ENCODE measurements around a stretch of chr2.

- RRBS: no CpG with 5 or more reads among the region's 5 CpGs
Observed at GRCh38 chr2:205568297-205568803, 114.0 kb upstream of the NRP2 start.

DNA sequence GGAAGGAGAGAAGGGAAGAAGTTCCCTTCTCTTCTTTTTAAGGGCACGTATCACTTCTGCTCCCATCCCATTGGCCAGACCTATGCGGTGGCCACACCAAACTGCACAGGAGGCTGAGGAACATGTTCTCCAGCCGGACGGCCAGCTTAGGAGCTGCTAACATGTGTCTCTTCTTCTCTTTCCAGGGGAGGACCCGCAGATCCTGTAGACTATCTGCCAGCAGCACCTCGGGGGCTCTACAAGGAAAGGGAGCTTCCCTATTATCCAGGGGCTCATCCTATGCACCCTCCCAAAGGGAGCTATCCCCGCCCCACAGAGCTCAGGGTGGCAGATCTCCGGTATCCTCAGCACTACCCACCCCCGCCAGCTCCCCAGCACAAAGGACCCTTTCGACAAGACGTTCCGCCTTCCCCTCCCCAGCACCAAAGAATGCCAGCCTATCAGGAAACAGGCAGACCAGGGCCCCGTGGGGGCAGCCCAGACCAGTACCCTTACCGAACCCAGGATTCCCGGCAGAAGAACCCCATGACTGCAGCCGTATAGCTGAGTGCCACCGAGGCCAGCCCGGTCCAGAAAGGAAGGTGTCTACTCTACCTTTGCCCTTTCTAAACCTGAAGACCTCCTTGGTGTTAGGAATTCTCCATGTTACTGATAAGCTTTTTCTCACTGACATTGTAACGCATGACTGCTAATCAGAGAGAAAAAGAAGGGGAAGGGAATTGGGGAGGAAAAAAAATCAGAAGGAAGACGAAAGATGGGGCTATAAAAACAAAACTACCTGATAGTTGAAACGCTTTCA, 66.8 kb upstream of the NRP2 start:
- RRBS: 98% methylated on average over 4 of the region's 21 CpGs

DNA sequence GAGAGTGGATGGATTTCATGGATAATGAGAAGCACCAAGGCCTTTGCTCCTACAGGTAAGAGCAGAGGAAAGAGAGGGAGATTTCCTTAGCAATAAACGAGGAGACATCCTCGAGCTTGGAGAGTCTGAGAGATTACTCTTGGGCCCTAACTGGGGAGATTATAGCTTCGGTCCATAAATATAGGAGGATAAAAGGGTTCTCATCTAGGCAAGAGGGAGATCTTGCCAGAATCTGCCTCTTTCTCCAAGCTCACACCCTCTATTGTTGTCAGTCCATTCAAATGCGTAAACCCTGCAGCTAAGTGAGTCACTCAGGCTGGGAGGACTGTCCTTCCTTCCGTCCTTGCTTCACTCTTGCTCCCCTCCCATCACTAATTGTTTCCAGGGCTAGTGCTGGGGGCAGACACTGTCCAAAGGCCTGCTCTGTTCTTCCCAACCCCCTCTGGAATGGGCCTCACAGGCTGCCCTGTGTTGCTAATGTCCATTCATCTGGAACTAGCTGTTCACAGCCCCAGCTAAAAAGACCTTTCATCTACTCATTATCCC, 32.0 kb upstream of the NRP2 start:
- RRBS: no CpG with 5 or more reads among the region's 5 CpGs

DNA sequence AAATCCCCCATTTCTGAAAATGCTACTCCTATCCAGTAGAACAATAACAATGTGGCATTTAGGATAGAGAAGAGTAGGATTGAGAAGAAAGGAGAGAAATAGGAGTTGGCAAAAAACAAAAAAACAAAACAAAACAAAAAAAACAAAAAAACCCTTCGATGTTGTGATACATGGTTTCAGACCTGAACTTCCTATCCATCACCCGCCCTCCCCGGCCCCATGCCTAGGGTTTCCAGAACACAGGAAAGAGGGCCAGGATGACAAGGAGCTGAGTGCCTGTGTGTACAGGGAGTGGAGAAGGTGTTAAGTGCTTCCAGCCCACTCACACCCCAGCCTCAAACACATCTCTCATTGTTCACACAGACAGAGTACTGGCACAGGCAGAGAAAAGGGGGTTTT, 6.4 kb downstream of the NRP2 start:
- RRBS: no CpG with 5 or more reads among the region's 3 CpGs

GRCh38 chr2:205712339-205712860, 30.1 kb downstream of the NRP2 start:
- RRBS: no CpG with 5 or more reads among the region's 6 CpGs

DNA sequence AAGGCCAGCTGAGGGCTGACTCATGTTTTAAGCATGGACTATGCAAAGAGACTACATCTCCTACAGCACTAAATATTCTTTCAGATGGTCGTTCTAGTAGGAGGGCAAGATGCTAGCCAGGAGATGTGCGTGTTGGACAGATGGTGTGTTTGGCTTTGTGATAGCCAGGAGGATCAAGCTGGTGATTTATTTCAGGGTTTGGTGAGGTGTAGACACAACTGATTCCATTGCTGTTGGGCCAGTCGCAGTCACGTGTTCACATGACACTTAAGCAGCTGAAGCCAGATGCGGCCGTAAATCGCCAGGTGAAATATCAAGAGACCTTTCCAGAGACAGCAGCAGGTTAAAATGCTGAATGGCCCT, 75.9 kb downstream of the NRP2 start:
- RRBS: no CpG with 5 or more reads among the region's 7 CpGs

- RRBS: no CpG with 5 or more reads among the region's 1 CpG
Observed at GRCh38 chr2:205974666-205975060, 111.3 kb downstream of the INO80D start.

DNA sequence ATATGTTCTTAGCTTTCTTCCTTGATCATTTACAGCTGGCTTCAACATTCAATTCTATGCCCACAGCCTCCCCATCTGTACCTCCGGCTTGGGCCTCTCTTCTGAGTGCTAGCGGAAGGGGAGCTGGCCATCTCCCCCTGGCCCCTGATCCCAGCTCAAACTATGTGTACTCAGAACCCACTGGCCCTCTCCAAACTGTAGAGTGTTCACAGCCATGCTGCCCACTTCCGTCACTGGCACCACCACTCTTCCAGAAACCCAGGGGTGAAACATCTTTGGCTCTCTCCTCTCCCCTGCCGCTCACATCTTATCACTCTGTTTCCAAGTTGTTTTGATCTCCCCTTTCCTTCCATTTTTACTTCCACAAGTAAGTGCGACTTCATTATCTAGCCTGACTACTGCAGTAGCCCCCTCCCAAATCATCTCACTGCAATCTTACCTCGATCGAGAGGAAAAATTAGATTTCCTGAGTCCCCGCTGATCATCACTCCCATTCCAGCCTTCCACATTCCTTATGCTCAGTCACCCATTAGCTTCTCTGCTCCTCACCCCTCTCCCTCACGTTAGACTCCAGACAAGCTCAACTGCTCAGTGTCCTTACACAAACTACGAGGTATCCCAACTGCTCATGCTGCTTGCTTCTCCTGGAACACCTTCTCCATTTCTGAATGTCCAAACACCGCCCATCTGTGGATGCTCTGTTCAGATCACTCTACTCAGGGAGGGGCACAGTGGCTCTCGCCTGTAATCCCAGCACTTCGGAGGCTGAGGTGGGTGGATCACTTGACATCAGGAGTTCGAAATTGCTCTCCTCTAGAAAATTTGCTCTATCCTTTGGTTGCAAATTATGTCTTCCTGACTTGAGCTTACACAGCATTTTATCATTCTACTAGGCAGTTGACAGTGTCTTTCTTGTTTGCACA, 96.7 kb downstream of the INO80D start:
- RRBS: no CpG with 5 or more reads among the region's 14 CpGs

DNA sequence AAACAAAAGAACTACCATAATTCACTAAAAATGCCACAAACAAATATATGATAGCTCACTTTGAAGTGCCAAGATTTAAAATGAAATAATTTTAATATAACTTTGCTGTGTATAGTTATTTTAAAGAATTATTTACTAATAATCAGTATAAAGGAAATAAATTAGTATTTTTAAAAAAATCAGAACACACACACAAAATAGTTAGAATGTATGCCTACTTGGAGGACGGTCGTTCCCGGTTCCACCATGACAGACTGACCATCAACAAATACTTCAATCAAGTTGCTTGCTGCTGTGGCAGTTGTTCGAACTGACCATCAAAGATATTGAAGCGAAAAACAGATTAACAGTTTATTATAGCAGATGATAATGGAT, 7.1 kb downstream of the NDUFS1 start:
- RRBS: no CpG with 5 or more reads among the region's 5 CpGs

- RRBS: no CpG with 5 or more reads among the region's 18 CpGs
Observed at GRCh38 chr2:206158856-206159238, 397 bp downstream of the NDUFS1 start.

- RRBS: no CpG with 5 or more reads among the region's 2 CpGs
Observed at GRCh38 chr2:206526185-206526553, 82.8 kb downstream of the ADAM23 start.

- RRBS: no CpG with 5 or more reads among the region's 1 CpG
Observed at GRCh38 chr2:206767346-206767949, 2.0 kb downstream of the FASTKD2 start.

DNA sequence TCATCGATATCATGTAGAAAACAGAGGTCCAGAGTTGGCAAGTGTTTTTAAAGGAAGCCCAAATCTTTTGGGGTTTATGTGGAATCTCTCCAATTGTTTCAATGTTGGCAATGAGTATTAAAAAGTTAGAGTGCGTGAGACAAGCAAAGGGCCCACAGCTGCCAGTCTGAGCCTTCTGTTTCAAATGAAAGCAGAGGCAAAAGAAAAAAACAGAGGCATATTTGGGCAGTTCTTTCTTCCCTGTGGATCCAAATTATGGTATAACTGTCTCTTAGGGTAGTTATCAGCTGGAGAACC, 24.2 kb downstream of the KLF7 start:
- RRBS: no CpG with 5 or more reads among the region's 2 CpGs

- RRBS: no CpG with 5 or more reads among the region's 7 CpGs
Observed at GRCh38 chr2:207766046-207766686, 3.5 kb downstream of the FZD5 start.

- RRBS: 18% methylated on average over 8 of the region's 120 CpGs
Observed at GRCh38 chr2:207766933-207768219, 2.3 kb downstream of the FZD5 start.

- RRBS: no CpG with 5 or more reads among the region's 2 CpGs
Observed at GRCh38 chr2:207844622-207844999, 74.9 kb upstream of the FZD5 start.

DNA sequence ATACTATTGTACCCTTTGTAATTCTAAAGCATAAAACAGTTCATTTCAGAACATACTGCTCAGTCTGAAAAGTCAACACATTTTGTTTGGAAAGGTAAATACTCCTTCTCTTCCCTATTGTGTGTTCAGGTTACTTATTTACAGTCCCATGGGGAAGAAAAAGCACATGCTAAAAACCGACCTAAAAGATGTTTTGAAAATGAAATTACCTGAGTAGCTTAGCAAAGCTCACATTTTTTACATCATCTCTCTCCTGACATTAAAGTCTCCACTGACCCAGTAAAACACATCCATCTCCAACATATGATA, 75.5 kb upstream of the FZD5 start:
- RRBS: no CpG with 5 or more reads among the region's 1 CpG

DNA sequence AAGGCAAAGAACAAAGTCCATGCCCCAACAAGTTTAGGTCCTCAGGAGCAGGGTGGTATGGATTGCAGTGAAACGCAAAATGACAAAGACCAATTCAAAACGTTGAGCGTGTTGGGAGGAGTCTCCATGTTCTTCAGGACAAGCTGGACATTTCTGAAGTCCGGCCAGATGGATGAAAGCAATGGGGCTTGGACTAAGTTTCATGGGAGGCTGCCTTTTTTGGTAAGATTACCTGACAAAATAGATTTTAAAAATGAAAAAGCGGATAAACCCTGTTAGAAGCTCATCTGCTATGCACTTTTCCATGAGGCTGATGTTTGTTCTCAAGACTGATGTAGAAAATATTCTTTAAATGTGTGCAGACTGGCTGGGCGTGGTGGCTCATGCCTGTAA, 79.0 kb upstream of the FZD5 start:
- RRBS: no CpG with 5 or more reads among the region's 6 CpGs

DNA sequence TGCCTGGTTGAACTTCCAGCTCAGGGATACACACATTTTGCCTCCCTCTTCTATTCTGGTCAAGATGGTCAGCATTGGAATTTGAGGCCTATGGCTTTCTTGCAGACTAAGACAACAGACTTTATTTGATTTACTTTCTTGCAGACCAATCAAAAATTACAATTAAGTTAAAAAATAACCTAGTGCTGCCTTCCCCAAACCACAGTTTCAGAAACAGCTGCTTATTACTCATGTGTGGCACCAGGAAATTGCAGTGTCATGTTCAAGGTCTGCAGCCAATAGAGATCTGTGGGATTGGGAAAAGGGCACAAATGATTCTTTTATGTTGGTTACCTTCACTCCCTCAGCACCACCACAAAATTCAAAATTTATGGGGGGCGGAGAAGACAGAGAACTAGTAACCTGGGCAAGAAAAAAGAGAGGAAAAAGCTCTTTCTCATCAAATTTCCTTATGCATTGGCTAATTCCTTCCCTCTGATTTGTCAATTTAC, 100.2 kb upstream of the FZD5 start:
- RRBS: no CpG with 5 or more reads among the region's 1 CpG

DNA sequence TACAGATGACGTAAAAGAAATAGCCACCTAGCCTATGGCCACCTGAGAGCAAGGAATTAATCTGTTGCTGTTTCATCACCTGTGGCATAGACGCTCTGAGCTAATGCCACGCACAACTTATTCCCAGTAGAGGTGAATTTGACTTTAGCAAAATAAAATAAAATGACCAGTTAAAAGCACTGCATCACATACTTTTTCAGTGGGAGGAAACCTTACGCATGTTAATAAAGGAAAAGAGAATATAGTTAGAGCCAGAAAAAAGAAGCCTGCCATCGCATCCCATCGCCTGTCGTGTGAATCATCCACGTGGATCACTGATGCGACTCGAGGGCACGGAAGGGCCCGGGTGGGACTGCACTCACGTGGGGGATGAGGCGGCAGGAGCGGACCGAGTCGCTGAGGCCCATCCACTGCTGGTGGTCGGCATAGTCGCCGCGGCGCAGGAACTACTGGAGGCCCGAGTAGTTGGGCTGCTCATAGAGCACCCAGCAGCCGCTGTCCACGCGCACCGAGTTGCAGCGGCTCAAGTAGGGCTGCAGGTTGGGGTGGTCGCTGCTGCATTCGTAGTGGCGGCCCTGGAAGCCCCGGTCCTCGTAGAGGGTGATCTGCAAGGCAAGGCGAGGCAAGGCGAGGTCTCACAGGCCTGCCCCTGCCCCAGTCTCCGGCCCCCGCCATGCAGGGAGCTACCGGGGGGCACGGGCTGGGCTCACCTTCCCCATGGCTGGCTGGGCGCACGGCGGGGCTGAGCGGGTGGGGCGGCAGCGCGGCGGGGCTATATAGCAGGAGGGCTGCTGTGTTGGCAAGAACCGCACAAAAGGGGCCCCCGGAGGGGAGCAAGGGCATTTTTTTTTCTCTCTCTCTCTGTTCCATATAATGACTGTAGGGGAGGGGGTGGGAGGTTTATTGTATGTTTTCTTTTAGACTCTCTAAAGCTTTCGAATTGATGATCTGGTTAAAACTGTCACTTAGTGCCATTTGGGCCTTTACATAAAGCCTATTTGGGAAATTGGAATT, 12.1 kb downstream of the CRYGD start:
- RRBS: 13% methylated on average over 2 of the region's 50 CpGs